Epithelial cell of alveolus of lung (primary cell): ENCODE measurements around a stretch of chr17.

DNA sequence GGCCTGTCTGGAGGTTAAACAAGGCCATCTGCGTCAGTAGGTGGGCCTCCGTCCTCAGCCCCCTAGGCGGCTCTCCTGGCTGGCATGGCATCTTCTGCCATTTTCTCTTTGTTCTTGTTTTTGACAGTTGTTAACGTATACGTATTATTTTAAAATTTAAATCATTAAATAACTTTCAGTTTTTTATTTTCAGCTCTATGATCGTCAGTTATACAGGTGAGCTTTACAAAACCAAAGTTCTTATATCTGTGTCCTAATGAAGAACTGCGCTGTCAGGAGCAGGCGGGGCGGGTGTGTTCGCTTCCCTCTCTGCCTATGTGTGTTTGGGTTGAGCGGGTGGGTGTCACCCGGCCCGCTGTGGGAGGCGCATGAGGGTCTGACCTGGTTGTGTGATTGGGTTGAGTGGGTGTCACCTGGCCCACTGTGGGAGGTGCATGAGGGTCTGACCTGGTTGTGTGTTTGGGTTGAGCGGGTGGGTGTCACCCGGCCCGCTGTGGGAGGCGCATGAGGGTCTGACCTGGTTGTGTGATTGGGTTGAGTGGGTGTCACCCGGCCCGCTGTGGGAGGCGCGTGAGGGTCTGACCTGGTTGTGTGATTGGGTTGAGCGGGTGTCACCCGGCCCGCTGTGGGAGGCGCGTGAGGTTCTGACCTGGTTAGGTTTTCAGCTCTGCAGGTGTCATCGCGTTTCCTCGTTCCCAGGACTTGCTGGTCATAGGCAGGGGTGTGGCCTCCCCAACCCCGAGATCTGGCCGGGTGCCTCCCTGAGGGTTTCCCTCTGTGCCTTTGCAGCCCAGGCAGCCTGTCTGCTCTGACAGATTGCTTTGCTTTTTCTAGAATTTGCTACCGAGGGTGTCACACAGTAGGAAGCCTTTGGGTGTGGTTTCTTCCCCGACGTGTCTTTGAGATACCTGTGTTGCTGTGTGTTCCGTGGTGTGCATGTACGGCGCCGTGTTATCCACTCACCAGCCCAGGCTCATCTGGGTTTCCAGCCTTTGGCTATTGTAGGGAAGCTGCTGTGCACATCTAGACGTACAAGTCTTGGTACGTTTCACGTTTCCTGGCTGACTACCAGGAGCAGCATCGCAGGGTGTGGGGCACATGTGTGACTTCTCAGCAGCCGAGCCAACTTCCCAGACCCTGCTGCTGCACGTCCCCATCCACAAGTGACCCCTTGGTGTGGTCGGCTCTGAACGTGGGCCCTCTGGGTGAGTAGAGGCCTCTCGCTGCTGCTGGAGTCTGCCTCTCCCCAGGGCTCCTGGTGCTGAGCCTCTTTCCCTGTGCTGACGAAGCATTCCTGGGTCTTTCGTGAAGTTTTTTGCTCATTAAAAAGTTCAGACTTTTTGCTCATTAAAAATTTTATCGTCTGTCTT, 69.8 kb upstream of the ZNF750 start:
- RAMPAGE, long total RNA, result no peak
- RRBS, result no CpG with 5 or more reads among the region's 51 CpGs

DNA sequence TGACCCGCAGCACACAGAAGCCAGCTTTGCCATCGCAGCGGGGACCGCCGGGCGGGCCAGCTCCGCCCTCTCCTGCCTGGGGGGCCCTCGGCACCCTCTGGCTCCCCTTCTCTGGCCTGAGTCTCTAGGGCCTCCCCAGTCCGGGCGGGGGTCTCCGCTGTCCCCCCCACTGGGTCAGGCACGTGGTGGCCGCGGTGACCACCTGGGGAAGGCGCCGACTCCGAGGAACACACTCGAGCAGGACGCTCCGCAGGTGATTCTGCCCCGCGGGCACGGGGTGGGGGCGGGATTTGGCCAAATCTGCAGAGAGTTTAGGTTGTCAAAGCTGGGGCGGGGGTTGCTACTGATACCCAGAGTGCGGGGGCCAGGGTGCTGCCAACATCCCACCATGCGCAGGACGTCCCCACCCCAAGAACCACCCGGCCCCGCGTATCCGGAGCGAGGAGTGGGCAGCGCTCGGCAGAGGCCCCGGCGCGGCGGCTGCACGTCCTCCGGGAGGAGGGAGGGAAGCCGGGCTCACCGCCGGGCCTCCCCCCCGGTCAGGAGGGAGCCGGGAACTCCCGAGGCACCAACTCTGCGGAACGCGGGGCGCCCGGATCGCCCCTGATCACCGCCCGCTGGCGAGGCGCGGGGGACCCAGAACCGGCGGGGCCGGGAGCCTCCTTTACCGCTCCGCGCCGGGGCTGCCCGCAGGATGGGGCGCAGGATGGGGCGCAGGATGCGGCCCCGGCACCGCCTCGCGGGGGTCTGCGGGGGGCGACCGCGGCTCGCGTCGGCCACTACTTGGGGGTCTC, 701 bp upstream of the METRNL start:
- RAMPAGE, long total RNA, result no peak
- RRBS, result 2% methylated on average over 28 of the region's 80 CpGs

GRCh38 chr17:83092573-83092946, 13.2 kb downstream of the METRNL start:
- RAMPAGE, long total RNA, result no peak
- RRBS, result 96% methylated on average over 4 of the region's 18 CpGs

GRCh38 chr17:83107737-83108537, 28.5 kb downstream of the METRNL start:
- RAMPAGE, long total RNA, result no peak
- RRBS, result no CpG with 5 or more reads among the region's 21 CpGs

- RAMPAGE, long total RNA, result no peak
- RRBS, result no CpG with 5 or more reads among the region's 26 CpGs
Measured at GRCh38 chr17:83122483-83123254, 43.3 kb downstream of the METRNL start.

- RAMPAGE, long total RNA, result no peak
- RRBS, result no CpG with 5 or more reads among the region's 23 CpGs
Measured at GRCh38 chr17:83124534-83125227, 45.3 kb downstream of the METRNL start.

GRCh38 chr17:83125908-83126242, 46.5 kb downstream of the METRNL start:
- RAMPAGE, long total RNA, result no peak
- RRBS, result no CpG with 5 or more reads among the region's 8 CpGs

- RAMPAGE, long total RNA, result no peak
- RRBS, result 80% methylated on average over 12 of the region's 52 CpGs
Measured at GRCh38 chr17:83152998-83153848, 73.8 kb downstream of the METRNL start.

DNA sequence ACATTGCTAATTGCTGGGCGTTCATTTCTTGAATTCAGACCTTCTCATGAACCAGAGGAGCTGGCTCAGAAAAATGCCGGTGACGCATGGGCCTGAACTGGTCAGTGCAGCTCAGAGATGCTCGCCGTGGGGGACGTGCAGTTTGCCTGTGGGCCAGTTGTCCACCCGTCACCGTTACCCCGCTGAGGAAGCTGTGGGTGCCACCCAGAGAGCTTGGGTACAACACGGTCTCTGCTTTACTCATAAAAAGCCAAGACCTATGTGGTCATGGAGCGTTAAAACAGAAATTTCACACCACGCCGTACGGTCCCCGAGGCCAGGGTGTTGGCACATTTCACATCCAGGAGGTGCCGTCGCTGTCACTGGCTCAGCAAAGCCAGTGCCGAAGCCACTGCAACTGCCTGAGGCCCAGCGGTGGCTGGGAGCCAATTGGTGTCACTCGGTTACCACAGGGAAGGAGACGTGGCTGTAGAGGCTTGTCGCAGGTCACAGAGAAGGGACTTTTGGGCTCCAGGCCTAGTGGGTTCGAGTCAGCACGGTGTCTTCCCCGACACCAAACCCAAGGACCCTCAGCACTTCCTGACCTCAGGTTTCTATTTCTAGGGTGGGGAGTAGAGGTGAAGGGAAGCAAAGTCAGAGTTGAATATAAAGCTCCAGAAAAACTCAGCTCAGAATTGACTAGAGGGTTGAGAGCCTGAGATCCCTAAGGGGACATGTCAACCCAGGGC, 121.0 kb downstream of the METRNL start:
- RAMPAGE, long total RNA, result no peak
- RRBS, result no CpG with 5 or more reads among the region's 25 CpGs